Melanocyte of skin (primary cell): Measurements from ENCODE around the genes MYBPC1, GNPTAB, IGF1 and STAB2.

- CAGE, long polyA plus RNA, 2 experiments, result no peak in any of the 2 experiments
Observed at GRCh38 chr12:100190057-100190568, 10.5 kb upstream of the ACTR6 start.

- CAGE, long polyA plus RNA, 2 experiments, result no peak in any of the 2 experiments
Observed at GRCh38 chr12:100201519-100202182, 1.0 kb downstream of the ACTR6 start.

DNA sequence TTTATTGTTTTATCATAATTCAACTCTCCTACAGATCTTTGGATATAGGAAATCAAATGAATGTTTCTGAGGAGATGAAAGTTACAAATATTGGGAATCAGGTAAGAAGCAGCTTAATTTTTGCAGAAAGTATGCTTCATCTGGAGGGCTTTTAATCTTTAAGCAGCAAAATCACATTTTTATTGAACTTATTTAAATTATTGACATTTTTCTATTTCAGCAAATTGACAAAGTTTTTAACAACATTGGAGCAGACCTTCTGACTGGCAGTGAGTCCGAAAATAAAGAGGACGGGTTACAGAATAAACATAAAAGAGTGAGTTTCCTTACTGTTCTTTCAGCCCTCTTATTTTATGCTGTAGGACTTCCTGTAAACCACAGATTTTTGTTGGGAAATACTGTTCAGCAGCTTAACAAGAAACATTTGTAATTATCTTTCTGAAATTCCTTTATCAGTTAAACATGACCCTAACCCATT lies 21.2 kb upstream of the SLC17A8 start:
- CAGE, long polyA plus RNA, 2 experiments, result no peak in any of the 2 experiments

DNA sequence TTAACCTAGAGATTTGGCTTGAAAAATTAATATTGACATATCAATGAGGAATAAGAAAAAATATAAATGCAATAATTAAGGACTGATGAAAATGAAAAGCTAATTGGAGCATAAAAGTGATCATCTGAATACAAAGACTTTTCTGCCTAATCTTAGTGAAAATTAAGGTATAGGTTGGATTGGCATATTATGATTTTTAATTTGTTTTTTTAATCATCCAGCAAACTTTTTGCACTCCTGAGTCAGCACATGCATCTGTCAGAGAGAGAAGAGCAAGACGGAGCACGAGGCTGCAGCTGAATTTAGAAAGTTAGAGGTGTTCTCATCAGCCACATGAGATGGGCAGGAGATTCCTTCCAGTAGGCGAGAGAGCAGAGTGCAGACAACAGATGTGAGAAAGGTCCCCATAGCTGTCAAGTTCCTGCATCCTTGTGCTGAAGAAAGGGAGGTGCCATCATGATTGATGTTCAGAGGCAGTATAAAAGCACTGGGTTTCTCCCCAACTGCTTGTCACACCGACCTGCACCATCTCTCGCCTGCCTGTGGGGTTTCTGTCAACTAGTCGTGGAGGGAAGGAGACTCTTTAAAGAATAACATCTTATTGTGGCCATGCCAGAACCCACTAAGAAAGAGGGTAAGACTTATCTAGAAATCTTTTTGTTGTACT lies at the start of gene MYBPC1:
TSS of gene MYBPC1 (plus strand) at position 510 of the 667 bp plus-strand sequence.
- CAGE, long polyA plus RNA, 2 experiments, result no peak in any of the 2 experiments

- CAGE, long polyA plus RNA, 2 experiments, result no peak in any of the 2 experiments
Observed at GRCh38 chr12:101607917-101608350, 13.2 kb downstream of the MYBPC1 start.

GRCh38 chr12:101608351-101608844 lies 13.6 kb downstream of the MYBPC1 start:
- CAGE, long polyA plus RNA, 2 experiments, result no peak in any of the 2 experiments

GRCh38 chr12:101615867-101616713 lies 21.3 kb downstream of the MYBPC1 start:
- CAGE, long polyA plus RNA, 2 experiments, result no peak in any of the 2 experiments

DNA sequence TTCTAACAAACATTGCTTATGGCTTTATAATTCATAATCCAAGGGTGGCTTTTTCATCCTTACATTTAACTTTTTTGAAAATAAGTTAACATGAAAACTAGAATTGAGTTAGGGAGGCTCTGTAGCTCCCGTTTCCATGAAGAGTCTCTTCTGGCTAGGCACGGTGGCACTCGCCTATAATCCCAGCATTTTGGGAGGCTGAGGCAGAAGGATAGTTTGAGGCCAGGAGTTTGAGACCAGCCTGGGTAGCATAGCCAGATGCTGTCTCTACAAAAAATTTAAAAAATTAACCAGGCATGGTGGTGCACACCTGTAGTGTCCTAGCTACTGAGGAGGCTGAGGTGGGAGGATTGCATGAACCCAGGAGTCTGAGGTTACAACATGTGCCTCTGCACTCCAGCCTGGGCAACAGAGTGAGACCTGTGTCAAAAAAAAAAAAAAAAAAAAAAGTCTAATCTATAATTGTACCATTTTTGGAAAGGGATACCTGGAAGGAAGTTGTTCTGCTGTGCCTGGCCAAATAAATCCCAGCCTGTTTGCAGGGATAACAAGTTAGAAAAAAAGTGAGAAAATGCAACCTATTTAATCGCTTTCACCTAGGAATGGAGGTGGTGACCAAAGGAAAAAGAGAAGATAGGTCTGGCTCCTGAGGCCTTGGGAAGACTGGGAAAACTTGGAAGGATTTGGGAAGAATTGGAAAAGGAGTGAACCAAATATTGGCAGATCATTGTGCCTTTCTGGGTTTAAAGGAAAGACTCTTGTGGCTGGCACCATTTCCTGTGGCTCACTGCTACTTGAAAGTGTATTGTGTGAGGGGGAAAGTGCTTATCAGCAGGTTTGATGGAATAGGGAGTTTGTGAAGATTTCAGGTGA lies 11.8 kb downstream of the CHPT1 start:
- CAGE, long polyA plus RNA, 2 experiments, result no peak in any of the 2 experiments

DNA sequence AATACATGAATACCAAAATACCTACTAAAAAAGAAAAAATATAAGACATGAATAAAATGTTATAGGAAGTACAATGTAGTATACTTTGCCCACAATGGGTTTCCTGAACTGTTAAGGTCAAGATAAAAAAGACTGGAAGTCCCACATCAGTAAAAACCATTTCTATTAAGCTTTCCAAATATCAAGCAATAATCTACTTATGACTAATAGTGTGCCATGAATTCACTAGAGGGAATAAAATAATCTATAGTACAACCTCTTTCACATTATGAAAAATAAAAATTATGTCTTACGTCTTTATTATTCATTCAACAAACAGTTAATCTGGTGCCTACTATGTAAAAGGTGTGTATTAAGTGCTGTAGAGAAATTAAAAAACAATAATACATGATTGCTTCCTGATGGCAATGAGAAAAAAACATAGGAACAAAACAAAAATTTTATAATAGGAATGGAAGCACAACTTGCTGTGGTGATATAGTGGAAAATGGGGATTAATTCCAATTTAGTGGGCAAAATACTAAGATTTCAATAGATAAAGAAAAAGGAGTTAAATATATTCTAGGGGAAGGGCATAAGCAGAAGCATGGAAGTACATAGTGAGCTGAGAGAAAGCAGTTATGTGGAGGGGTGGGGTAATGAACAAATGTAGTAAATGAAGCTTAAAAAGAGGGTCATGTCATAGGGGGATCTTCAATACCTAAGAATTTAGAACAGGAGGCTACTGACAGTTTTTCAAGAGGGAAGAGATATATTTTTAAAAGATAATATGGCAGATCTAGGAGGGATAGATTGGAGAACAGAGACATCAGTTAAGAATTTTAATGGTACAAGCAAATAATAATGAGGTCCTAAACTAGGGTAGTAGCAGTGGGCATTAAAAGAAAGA lies 9.7 kb downstream of the SYCP3 start:
- CAGE, long polyA plus RNA, 2 experiments, result no peak in any of the 2 experiments

DNA sequence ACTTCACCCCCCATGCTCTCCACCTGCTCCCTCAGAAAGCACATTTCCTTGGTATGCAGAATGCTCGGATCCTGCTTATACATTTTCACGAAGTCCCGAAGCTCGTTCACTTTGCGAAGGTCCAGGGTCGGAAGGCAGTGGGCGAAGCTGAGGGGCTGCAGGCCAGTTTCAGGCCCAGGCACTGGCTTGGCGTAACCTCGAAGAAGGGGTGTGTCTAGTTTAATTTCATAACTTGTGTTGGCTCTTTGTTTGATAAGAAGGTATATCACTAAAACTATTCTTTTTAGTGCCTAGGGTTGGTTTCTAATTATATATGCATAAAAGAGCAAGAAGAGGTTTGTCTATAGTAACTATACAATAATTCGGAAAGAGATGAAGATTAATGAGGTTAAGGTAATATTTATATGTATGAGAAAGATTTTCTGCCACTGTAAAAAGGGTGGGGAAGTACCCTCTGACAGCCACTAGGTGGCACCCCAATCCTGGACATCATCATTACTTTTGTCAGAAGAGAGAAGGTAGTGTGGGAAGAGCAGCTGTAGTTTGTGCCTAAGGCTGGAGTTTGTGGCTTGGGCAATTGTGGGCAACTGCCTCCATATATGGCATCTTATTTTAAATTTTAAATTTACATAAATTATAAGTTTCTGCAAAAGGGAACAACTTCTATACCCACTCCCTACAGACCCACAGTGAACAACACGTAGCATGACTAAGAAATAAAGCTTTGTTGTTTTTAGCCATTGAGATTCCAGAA lies 34.2 kb upstream of the SYCP3 start:
- CAGE, long polyA plus RNA, 2 experiments, result no peak in any of the 2 experiments

- CAGE, long polyA plus RNA, 2 experiments, result no peak in any of the 2 experiments
Observed at GRCh38 chr12:101791233-101791742, 39.5 kb downstream of the GNPTAB start.

DNA sequence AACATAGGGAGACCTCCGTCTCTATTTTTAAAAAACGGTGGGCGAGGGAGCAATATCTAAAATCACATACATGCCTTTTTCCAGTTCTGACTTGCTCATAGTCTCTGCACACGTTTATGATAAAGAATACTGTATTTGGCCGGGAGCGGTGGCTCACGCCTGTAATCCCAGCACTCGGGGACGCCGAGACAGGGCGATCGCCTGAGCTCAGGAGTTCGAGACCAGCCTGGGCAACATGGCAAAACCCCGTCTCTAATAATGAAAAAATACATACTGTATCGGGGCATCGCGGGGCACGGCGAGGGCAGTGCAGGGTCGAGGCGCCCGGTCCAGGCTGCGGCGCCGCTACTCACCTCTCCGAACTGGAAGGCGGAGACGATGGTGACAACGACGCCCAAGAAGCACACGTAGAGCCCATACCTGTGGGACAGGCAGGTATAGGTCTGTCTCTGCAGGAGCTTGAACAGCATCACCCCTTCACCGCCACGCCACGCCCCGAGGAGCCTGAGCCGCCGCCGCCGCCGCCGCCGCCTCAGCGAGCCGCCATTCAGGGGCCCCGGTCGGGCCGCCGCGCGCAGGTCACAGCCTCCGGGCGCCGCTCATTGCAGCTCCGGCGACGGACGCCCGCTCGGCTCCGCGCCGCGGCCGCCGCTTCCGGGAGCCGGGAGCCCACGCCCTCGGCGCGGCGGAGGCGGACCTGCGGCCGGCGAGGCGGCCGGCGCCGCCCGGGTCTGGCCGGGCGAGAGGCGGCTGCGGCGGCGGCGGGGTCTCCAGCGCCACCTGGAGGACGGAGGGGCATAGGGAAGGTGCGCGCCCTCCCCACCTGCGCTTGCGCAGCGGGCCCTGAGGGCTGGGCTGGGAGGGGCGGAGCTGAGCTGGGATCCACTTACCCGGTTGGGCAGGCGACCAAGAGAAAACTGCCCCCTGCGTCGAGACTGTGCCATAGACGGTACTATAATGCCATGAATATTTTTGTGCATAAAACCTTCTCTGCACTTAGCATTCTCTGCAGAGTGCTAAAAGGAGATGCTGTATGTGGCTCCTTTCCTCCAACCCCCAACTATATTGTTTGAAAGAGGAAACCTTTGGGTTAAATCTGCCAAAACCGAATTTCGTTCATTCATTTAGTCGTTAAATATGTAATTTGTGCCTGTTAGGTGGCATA lies at the start of gene GNPTAB:
TSS of gene GNPTAB (minus strand) at position 754 of the 1,165 bp plus-strand sequence.
- CAGE, long polyA plus RNA, 2 experiments, result no peak in any of the 2 experiments

DNA sequence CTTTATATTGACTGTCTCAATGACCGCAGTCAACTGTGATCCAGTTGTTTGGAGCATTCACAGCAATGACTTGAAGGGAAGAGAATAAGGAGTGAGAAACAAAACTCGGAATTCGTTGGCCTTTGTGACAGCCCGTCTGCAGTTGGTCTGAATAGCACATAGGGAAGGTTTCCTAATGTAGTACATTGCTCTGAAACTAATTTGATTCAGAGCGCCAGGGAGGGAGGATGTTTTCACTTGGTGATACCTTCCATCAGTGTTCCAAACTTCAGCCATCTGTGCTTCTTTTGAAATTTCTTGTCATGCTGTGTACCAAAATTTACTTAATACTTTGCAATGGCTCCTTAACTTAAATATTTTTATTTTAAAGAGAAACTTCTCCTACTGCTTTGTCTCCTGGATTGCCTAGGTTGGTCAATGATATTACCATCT lies 55.0 kb downstream of the DRAM1 start:
- CAGE, long polyA plus RNA, 2 experiments, result no peak in any of the 2 experiments

- CAGE, long polyA plus RNA, 2 experiments, result no peak in any of the 2 experiments
Observed at GRCh38 chr12:101945535-101945940, 68.2 kb downstream of the DRAM1 start.

GRCh38 chr12:102480197-102481000 lies at the start of gene IGF1:
Gene IGF1 (minus strand): TSS chr12:102480563.
- CAGE, long polyA plus RNA, 2 experiments, result no peak in any of the 2 experiments

- CAGE, long polyA plus RNA, 2 experiments, result no peak in any of the 2 experiments
Observed at GRCh38 chr12:102484520-102484934, 4.2 kb upstream of the IGF1 start.

DNA sequence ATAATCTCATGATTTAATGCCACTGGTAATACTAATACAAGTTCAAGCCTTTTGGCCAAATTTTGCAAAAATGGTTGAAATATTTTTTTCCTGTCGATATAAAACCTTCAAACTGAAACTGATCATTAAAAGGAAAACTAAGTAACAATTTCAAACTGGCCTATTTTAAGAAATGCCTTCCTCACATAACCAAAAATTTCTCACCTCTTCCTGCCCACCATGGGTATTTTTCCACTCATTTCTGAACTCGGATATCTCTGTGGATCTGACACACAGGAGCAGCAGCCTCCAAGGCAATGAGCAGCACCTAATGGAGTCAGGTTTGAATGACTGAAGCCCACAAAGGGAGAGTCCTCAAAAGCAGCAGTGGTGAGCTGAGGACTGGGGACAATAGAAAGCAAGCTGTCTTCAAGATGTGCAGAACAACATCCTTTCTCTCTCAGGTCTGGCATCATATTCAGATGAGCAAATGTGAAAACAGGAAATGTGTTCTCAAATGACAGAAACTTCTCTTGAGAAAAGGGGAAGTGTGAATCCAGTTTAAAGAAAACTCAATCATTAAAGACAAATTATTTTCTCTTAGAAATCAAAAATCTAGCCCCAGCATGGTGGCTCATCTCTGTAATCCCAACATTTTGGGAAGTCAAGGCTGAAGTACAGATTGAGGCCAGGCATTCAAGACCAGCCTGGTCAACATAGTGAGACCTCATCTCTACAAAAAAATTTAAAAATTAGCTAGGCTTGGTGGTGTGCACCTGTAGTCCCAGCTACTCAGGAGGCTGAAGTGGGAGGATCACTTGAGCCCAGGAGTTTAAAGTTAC lies 54.3 kb downstream of the C12orf42 start:
- CAGE, long polyA plus RNA, 2 experiments, result no peak in any of the 2 experiments

GRCh38 chr12:103455377-103455864 lies 40.3 kb downstream of the C12orf42 start:
- CAGE, long polyA plus RNA, 2 experiments, result no peak in any of the 2 experiments

DNA sequence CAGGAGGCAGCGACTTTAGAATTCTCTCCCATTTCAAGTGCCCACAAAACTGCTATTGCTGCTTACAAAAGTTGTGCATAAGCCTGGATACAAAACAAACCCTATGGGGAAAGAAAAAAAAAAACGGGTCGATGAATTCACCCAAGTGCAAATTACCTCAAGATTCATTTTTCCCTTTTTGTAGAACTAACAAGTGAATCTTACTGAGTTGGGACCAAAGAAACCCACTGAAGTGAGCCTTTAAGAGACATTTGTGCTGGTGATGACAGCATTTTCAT lies 27.2 kb downstream of the C12orf42 start:
- CAGE, long polyA plus RNA, 2 experiments, result no peak in any of the 2 experiments

DNA sequence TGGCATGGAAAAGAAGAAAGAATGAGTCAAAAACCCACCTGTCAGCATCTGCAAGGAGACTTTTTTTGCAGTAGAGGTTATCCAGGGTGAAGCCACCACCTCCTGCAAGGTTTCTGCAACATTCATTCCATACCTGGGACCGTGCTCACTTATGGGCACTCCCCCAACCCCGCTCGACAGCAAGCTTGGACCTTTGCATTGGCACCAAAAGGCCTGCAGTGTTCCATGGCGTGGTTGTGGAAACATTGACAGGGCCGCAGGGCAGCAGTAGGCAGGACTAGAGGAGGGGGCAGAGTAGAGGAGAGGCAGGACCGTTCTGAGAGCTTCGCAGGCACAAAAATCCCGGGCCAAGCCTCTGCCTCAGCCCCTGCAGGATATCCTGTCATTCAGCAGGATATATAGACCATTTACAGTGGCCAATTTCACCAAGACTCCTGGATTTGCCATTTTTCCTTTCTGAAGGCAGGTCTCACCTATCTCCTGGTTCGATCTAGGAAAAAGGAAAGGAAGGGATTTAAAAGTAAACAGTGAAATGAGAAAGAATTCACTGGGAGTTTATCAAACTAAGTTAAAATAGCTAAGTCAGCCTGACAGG lies at the start of gene STAB2:
TSS of gene STAB2 (plus strand) at position 425 of the 595 bp plus-strand sequence.
- CAGE, long polyA plus RNA, 2 experiments, result no peak in any of the 2 experiments